Monocyte (primary cell): ENCODE measurements around a stretch of chr15.

- PRO-cap, 2 experiments, result peak in 1 of 2 experiments; most common minus-strand start chr15:60388734 (in 1)
Measured at GRCh38 chr15:60388330-60388883, 9.4 kb downstream of the ANXA2 start.

GRCh38 chr15:60392331-60393786 is 4.9 kb downstream of the ANXA2 start:
- PRO-cap, 2 experiments, result peak in 2 of 2 experiments; most common plus-strand start chr15:60393282 (in 2); most common minus-strand start chr15:60392698 (in 2)

DNA sequence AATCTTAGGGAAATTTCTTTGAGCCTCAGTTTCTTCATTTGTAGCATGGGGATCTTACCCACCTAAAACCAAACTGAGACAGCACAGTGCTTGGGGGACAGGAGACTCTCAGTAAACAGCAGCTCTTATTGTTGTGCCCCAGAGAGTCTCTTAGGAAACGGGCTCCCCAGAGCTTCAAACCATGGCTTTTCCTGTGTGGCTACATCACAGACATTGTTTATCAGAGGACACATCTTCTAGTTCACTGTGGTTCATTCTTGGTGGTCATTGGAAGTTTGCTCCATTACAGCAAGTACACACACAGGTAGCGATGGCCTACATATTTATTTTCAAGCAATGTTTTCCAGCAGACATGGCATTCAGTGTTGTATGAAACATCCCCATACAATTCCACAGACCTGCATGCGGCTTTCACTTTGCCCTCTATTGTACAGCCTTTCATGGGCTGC is 84.6 kb upstream of the ICE2 start:
- PRO-cap, 2 experiments, result no peak in any of the 2 experiments

GRCh38 chr15:60570980-60571530 is 92.1 kb upstream of the ICE2 start:
- PRO-cap, 2 experiments, result no peak in any of the 2 experiments

DNA sequence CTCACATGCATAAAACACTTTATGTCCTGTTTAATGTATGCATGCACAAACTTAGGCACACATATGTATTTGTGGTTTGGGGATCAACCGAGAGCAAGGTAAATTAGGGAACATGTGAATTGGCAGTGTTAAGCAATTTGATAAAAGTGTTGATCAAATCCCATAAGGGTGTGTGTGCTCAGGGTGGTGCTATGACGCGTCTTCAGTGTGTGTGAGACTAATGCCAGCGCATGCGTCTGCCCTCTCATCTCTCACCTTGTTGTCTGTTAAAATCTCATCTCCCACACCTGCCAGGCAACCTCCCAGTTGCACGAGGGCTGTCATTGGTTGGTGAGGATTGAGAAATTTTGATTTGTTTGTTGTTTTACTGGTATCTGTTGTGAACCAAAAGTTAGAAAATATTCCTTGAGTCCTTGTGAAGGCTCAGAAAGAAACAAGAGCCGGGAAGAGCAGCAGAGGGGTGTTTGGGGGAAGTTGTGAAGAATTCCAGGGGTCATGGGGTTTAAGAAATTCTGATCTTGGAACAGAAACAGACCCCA is 137.2 kb upstream of the ICE2 start:
- PRO-cap, 2 experiments, result no peak in any of the 2 experiments

GRCh38 chr15:60617264-60617583 is 138.3 kb upstream of the ICE2 start:
- PRO-cap, 2 experiments, result no peak in any of the 2 experiments

- PRO-cap, 2 experiments, result no peak in any of the 2 experiments
Measured at GRCh38 chr15:60656491-60656961, 177.6 kb upstream of the ICE2 start.

GRCh38 chr15:60752192-60752973 is 273.4 kb upstream of the ICE2 start:
- PRO-cap, 2 experiments, result no peak in any of the 2 experiments

DNA sequence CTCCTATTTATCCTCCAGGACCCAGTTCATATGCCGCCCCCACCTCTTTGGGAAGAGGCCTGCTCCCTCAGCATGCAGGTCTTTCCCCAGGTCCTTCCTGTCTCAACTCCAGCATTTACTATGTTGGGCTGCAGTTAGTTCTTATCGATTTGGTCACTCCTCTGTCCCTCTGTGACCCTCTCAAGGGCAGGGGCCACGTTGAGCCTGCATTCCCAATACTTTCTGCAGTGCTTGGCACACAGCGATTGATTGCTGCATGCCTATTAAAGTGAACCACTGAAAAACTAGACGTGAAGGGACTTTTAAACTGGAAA is 321.8 kb upstream of the ICE2 start:
- PRO-cap, 2 experiments, result no peak in any of the 2 experiments

DNA sequence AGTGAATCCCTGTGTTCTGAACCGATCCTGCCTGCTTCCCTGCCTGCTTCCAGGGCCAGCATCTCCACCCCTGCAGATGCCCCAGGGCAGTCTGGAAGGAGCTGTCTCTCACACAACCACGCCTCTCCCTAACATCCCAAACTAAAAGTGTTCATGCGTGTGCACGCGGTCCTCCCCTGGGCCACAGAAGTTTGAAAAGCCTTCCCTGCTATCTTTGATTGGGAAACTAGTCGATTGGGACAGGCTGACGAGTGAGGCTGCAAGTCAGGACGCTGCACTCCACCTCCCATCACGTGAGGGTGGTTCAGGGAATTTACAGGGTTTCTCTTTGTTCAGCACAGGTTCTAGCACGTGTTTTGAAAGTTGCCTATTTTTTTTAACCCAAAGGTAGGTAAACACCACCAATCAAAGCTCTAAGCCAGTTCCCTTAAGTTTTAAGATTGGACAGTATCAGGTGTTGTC is 341.0 kb upstream of the ICE2 start:
- PRO-cap, 2 experiments, result no peak in any of the 2 experiments

DNA sequence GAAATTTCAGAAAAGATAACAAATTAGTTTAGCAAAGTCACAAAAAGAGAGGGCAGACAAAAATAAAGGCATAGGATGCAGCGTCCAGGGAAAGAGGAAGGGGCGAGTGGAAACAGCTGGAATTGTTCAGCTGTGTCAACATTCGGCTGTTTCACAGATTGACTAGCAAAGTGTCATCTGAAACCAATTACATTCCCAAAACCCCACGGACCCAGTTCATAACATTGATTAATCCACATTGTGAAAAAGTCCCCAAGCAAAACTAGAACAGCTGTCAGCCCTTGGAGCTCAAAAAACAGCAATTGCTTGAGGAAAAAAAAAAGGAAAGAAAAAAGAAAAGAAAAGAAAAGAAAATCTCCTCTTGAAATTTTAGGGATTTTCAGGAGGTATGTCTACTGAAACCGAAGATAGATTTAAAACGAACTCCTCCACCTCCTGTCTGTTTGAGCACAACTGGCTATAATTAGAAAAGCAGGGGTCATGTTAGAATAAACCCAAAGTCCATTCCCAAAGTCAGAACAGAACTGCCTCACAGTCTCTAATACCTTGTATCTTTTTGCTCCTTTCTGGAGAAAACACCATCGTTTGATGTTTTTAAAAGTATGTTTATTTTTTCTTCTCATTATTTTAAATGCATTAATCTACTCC is 159.6 kb downstream of the RORA start:
- PRO-cap, 2 experiments, result no peak in any of the 2 experiments

DNA sequence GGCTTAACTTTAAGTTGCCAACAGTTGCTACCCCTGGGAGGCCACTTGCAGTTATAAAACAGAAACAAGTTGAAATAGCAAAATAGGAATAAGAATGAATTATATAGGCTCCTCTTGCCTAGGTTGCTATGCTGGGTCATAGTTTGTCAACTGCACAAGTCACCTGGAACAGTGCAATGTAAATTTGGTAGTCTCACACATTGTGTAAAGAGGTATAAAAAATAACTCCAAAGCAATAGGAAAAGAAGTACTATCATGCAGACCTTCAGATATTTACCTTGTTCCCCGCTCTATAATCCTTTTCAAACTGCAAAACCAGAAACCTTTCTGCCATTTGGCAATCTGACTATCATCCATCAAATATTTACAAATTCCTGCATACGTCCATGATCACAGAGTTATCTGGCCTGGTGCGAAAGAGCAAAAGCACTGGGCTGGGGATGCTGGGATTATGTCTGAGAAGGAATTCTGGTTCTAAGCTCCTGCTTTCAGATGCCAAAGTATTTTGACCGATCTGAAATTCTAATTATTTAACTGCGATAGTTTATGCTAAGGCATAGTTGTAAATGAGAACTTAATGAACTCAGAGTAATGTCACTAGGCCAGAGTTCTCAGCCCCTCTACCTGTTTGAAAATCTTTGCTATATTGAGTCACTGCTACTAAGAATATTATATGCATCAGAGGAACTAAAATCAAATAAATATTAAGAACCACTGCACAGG is 143.1 kb downstream of the RORA start:
- PRO-cap, 2 experiments, result no peak in any of the 2 experiments

DNA sequence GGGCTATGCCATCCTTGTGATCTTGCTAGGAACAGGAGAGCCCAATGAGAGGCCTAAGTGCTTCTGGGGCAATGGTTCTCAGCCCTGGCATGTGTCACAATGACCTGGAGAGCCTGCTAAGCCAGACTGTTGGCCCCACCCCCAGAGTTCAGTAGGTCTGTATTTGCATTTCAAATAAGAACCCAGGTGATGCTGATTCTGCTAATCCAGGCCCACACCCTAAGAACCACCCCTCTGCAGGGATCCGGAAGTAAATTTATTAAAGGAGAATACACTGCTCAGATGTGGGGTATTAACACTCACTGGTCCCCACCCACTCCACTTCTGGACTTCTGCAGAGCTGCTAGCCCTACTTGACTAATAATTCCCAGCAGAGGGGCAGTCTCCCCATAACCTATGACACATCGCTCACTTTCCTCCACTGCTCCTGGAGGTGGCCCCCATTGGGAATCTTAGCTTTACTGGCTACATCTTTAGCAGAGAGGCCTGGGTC is 57.8 kb downstream of the RORA start:
- PRO-cap, 2 experiments, result no peak in any of the 2 experiments

DNA sequence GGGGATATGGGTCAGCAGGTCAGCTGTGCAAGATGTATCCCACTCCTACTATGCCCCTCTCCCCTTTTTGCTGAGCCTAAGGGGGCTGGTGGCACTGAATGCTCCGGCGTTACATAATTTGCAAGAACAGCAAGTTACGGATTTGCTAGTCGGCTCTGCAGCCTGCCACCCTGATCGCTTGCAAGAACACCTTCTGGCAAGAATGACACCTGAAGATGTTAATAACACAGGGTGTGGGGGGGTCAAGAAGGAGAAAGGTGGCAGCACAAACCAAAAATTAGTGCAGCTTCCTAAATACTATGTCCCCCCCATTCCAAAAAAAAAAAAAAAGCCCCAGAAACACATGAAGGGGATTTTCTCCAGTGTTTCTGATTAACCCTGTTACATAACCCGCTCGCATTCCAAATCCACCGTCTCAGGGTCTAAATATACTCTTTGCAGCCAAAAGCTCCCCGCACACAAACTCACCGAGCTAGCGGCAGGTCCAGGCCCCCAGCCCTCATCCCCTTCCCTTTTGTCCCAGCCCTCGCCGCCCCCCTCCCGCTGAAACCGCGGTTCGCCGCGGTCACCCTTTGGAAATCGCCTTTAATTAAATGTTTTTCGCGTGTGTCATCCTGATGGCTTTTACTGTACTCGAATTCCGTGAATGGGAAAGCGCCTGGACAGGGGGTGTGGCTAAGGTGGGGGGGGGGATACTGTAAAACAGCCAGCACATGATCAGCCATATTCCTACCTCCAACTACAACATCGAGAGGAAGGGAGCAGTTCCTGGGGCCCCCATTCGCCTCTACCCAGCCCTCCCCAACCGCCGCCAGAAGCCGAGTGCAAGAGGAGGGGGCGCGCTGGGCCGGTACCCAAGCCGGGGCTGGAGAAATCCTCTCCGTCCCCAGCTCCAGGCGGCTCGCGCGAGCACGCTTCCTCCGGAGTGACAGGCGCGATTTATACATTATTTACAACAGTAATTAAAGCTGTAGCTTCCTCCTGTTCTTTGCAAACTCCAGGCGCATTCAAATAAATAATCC is 1.9 kb downstream of the RORA start:
- PRO-cap, 2 experiments, result no peak in any of the 2 experiments

- PRO-cap, 2 experiments, result no peak in any of the 2 experiments
Measured at GRCh38 chr15:61389723-61390078, 160.6 kb upstream of the RORA start.

DNA sequence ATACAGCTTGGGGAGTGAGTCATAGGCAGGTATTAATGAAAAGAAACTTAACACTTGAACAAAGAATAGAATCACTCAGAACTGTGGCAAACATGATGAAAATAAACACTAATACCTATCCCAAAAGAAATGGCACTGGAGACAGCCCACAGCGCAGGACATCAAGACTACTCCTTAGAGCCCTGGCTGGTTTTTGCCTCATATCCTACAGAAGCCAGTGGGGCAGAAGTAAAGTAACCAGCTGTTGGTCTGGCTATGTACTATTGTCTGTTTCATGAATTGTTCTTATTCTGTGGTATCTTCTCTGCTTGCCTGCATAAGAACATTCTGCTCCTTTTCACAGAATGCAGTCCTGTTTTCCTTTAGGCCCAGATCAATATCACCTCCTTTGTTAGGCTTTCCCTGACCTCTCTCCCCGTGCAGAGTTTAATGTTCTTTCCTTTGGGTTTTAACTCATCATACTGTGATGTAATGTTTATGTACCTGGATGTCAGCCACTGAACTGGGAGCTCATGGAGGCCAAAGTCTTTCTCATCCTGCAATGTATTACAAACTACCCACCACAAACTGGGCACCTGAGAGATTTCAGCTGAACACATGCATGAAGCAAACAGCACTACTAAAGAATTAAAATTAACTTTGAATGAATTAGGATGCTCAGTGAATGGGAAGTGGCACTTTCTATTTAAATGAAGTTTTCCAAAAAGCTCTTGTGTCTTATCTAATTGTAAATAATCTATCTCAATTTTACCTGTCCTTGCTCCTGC is 192.7 kb upstream of the RORA start:
- PRO-cap, 2 experiments, result no peak in any of the 2 experiments

DNA sequence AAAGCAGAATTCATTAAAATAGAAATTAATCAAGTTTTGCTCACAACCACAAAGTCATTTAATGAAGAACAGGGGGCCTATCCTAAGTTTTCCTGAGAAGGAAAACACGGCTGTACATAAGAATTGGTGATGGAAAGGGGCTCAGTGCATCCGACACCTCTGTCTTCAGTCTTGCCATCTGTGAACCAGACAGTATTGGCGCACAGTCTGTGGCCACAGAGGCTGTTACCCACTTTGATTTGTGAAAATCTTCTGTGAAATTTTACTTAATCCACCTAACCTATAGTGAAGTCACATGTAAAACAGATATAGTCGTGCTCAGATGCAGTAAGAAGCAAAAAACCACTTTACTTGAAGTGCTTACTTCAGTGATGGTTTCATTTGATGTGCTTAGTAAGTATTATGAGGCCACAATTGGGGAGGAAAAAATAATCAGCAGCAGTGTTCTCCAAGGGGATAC is 281.1 kb upstream of the RORA start:
- PRO-cap, 2 experiments, result no peak in any of the 2 experiments

DNA sequence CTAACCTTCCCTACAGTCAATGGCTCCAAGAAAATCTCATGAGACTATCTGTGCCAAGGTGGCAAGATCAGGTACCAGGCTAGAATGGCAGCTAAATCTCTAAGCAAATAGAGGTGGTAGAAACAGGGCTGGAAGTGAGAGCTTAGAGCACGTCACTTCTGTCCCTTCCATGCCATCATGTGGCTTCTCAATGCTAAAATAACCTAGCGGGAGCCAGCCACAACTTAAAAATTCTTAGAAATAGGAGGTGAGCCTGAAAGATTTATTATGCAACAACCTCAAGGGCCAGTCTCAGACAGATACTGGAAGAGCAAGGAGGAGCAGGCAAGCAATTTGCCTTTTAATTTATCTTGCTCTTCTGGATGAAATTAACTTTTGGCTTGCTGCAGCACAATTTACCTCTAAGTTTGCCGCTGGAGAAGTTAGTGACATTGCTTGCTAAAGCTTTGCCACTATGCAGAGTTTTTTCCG is 329.0 kb upstream of the RORA start:
- PRO-cap, 2 experiments, result no peak in any of the 2 experiments

DNA sequence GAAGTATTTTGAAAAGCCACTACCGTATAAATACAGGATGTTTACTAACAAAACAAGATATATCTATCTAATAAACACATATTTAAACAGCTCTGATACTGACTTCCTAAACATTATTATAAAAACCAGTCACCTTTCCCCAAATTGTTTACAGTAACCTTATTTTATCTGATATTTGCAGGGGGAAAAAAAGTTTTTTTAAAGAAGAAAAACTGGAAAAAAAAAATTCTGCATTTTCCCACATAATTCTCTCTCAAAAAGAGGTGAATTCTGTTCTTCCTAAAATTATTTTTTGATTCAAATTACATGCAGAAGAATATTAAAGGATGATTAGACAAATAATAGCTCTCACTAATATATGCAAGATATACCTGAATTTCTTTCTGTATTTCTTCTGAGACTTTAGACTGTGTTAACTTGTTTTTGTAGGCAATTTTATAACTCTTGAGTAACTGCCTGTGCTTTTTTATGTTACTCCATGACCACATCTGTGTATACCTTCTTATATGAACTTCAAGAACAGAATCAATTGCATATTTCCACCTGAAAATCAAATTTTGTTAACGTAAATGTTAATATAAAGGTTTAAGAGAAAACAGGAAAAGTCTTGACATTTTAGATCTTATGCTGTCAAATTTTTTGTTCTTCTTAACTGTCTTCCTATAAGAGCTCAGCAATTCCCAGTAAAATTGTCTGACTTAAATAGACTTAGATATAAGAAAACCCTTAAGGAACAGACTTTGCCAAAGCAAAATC is 53.1 kb downstream of the VPS13C start:
- PRO-cap, 2 experiments, result no peak in any of the 2 experiments

- PRO-cap, 2 experiments, result no peak in any of the 2 experiments
Measured at GRCh38 chr15:62075831-62076398, 9.1 kb downstream of the C2CD4A start.